RPMI7951 (cell line): ENCODE results near the gene ACE2.

DNA sequence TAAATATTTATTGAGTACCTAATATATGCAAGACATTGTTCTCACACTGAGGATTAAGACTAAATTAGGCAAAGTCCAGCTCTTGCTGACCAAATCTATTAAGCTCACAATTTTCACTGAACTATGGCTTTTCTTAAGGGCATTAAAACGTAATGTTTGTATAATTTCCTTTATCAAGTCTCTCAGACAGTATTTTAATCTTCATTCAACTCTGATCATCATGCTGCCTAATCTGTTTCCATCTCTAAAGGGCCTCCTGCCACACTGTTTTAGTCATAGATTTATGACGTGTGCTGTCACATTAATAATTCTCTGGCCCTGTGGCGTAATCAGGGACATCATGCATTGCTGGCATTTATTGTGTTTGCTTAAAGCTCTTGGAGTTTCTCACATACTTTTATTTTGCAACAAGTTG is 7.5 kb upstream of the PIGA start:
- RAMPAGE, long total RNA, result no peak

- RAMPAGE, long total RNA, result no peak
These were observed 30.2 kb upstream of the VEGFD start for GRCh38 chrX:15414560-15414759.

- RAMPAGE, long total RNA, result no peak
These were observed at the start of gene ACE2 for GRCh38 chrX:15600641-15601320. Gene ACE2, minus strand, starts transcription at chrX:15600960.

DNA sequence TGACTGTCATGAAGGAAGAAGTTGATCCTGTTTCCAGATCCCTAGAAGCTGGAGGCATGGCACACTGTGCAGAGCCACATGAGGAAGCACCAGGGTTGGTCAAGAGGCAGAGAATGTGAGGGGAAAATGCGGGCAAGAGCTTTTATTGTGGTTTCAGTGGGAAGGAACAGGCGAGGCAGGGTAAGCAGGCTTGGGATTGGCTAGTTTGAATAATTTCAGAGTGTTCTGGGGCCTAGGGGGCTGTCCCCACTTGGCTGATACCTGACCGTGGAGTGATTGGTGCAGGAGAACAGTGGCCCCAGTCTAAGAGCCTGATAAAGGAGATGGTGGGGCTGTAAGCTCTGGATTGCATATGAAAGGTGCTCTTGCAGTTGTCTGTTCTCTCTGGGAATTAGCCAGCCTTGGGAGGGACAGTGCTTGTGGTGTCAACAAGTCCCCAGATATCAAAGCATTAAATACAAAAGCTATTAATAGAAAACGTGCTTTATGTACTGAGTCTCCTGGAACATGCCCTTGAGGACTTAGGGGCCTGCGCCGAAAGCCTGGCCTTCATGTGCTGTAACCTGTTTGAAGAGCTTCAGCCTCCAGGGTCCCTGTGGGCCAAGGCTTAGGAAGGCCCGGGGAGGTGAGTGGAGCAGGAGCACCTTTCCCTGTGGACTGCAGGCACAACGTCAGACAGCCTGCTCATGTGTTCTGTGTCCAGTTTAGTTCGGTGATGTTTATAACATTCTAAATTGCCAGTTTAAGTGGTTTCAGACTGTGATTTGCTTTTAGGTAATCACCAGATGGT is 30.4 kb upstream of the CLTRN start:
- RAMPAGE, long total RNA, result no peak

- RAMPAGE, long total RNA, result no peak
These were observed 9.4 kb downstream of the ZRSR2 start for GRCh38 chrX:15799654-15800086.

GRCh38 chrX:15856472-15857017 is 1.9 kb upstream of the AP1S2 start:
- RAMPAGE, long total RNA, result no peak

DNA sequence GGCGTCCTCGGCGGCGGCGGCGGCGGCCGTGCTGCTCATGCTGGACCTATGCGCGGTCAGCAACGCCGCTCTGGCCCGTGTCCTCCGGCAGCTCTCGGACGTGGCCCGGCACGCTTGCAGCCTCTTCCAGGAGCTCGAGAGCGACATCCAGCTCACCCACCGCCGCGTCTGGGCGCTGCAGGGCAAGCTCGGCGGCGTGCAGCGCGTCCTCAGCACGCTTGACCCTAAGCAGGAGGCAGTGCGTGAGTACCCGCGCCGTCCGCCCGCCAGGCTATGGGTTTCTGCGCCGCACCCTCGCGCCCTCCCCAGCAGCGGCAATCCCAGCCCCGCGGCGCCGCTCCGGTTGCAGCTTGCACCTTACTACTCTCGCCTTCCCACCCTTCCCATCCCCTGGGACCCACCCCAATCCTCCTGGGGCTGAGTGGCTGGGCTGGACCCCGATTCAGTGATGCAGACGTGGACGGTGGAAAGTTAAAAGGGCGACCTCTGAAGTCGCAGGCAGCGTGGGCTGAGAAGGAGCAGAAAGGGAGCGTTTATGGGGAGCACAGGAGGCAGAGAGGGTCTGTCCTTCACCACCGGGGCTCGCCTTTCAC is 1.2 kb downstream of the NHS start:
- RAMPAGE, long total RNA, result no peak

DNA sequence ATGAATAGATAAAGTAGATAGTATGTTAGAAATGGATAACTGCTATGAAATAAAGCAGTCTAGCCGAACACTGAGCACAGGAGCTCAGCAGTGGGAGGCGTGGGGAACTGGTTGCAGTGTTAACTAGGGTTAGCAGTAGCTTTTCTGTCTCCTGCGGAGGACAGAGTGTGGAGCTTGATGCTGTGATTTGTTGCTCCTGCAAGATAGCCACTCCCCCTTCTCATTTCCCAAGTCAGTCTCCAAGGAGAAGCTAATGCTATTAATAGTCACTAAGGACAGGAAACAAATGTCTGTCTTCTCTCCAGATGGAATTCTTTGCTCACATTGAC is 156.9 kb upstream of the SCML1 start:
- RAMPAGE, long total RNA, result no peak

DNA sequence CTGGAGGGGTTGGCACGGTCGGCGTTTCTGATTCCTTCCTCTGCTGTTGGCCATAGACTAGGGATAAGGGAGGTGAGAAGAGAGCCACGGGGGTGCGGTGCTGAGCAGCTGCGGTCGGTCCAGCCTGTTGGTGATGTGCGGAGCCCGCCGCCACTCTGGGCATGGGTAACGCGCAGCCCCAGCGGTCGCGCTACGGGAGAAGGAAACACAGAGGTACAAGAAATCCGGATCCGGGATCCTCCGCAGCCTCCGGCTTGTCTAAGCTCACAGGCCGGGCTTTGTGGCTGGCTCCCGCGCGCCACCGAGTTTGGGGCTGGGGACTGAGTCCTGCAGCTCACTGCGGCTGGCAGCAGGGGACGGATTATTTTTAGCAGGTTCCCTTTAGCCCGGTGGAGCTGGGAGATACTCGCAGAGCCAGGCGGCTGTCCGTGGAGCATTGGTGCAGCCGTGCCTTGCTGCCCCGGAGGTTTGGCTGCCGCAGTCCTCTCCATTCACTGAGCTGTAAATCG is 82.1 kb upstream of the SCML1 start:
- RAMPAGE, long total RNA, result no peak

DNA sequence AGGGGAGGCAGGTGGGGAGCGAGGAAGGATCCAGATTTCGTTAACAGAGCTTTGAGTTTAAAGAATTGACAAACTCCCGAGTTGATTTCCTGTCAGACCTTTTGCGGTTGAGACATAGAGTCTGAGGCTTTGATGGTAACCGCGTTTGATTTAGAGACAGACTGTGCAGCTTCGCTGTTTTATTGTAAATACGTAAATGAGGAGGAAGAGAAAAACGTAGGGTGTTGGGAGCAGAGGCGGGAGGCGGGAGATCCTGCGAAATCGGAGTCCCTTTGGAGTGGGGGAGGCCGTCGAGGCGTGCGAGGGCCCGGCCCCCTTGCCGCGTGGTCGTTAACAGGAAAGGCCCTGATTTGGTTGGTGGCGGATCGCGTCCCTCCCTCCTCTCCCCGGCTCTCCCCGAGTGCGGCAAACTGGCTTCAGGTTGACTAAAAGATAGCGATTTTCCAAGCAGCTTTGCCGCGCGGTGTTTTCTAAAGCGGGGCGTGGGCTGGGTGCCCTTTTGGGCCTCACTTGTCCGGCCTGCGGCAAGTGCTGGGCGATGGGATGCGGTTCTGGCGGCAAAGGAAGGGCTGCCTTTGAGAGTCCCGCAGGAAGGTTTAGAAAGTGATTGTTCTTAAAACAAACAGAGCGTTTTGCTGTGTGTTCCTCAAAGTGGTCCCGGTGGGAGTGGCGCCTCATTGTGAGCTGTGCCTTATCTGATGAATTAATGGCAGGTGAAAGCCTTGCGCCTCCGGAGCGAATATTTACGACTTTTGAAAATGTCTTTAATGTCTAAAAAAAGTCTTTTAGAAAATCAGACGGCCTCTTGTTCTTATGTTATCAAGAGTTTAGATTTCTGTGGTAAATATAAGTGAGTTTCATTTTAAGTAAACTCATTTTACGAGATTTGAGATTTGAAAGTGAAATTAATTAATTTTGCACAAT is 941 bp downstream of the SCML1 start:
- RAMPAGE, long total RNA, result no peak

GRCh38 chrX:18026014-18026629 is 165.0 kb upstream of the RAI2 start:
- RAMPAGE, long total RNA, result no peak

GRCh38 chrX:18424948-18425476 is 396 bp upstream of the CDKL5 start:
- RAMPAGE, long total RNA, result no peak

DNA sequence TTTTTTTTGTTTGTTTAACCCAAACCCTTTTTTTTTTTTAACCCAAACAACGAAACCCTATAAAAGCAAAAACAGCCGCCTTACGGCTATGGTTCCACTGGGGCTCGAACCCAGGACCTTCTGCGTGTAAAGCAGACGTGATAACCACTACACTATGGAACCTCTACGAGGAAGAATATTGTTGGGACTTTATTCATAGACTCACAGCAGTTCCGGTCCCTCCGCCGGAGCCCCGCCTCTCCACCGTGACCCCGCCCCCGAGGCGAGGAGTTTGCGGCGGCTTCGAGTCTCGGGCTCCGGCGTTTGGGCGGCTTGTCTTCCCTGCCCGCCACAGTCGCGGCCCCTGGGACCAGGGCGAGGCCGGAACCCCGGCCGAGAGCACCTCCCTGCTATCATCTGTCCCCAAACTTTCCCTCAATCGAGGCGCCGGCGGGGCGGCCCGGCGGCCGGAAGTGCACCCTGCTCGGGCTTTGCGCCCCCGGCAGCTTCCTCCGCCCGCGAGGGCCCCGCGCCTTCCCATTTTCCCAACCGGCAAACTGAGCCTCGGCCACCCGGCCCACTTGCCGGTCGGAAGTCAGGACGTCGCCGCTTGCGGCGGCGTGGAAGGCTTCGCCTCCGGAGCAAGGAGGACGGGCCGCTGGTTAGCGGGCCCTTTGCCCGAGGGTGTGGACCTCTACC is 3.1 kb upstream of the RS1 start:
- RAMPAGE, long total RNA, result no peak

DNA sequence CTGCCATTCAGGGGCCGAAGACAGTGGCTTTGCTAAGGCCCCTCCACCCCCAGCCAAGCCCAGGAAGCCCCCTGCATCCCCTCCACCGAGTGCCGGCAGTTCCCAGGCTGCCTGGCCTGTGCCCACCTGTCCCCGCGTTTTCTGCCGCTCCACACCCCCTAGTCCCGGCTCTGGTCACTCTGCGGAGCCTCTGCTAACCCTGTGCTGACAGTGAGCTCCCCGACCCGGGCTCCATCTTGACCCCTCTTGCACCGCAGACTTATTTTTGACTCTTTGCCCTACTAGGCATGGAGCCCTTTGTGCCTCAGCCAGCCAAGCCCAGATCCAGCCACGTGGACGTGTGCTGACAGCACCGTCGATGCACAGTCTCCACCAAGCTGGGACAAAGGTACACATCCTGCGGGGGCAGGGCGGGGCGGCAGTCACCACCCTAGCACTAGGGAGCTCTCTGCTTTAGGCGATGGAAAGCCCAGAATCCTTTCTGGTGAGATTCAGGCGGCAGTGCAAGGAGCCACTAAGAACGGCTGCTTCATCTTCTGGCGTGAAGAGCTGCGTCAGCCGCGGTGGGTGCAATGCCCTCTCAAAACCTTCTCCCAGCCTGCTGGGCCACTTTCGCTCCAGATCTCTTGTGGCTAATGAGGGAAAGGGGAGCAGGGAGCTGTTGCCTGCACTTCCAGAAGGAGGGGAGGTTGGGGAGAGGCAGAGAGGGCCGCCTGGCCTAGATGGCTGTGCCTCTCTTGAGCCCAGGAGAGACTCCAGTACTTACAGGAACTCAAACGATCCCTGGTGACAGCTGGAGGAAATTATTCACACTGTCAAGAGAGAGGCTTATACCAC is 96.5 kb downstream of the PHKA2 start:
- RAMPAGE, long total RNA, result no peak

DNA sequence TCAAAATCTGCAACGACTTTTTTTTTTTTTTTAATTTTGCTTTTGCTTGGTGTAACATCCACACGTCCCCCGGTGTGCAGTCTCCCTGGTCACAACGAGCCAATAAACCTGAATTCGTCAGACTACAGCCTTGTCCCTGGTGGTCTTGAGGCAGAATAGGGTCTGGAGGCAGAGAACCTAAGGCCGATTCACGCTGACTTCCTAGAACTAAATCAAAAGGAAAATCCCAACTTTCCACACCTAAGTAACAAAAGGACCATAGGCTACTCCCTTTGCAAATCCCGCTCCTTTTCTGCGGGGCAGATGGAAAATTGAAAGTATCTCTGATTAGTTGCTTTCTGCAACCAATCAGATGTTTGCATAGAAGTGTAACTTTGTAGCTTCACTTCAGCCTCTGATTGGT is 125.2 kb upstream of the MAP3K15 start:
- RAMPAGE, long total RNA, result no peak

DNA sequence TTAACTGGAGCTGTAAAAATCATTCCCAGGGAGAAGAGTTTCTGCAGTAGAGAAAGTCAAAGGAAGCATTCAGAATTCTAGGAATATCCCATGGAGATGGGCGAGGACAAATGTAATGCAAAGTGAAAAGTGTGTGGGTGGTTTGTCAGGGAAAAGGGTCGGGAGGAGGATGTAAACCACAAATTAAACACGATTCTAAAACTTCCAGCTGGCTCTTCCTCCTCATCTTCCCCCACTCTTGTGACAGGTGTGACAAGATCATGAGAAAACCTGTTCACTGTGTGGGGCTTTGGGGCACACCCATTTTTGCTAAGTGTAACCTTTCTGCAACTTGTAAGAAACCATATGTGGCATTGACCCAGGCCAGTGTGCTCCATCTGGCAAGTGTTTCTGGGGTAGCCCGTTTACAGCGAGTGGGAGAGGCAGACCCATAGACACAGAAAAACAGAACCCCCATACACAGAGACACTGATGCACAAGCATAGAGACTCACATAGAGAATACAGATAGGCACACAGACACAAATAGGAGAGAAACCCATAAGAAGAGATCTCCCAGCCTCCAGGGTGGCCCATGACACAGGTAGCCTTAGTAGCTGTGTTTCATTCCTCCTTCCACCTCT is 114.7 kb downstream of the SH3KBP1 start:
- RAMPAGE, long total RNA, result no peak

DNA sequence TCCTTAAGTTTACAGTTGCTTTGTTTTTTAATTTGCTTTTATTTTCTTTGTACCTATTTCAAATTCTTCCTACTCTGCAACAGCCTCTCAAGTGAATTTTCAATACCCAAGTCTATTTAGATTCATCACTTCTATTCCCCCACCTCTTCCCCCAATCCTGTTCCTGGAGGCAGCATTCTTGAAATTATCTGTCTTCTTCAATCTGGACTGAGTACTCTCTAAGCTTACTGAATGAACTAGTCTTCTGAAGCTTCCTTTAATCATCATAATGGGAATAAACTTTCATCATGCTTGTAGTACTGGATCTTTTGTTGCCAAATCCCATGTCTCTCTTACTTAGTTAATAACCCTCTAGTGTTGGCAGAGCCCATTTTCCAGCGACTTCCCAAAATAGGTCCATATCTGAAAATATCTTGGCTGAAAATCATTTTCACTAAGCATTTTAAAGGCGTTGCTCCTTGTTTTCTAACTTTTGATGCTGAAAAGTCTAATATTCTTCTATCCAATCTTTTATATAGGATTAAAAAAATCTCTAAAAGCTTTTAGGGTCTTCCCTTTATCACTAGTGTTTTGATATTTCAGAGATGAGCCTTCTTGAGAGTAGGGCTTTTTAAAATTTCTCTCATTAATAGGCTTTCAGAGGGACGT is 39.6 kb downstream of the RPS6KA3 start:
- RAMPAGE, long total RNA, result no peak

DNA sequence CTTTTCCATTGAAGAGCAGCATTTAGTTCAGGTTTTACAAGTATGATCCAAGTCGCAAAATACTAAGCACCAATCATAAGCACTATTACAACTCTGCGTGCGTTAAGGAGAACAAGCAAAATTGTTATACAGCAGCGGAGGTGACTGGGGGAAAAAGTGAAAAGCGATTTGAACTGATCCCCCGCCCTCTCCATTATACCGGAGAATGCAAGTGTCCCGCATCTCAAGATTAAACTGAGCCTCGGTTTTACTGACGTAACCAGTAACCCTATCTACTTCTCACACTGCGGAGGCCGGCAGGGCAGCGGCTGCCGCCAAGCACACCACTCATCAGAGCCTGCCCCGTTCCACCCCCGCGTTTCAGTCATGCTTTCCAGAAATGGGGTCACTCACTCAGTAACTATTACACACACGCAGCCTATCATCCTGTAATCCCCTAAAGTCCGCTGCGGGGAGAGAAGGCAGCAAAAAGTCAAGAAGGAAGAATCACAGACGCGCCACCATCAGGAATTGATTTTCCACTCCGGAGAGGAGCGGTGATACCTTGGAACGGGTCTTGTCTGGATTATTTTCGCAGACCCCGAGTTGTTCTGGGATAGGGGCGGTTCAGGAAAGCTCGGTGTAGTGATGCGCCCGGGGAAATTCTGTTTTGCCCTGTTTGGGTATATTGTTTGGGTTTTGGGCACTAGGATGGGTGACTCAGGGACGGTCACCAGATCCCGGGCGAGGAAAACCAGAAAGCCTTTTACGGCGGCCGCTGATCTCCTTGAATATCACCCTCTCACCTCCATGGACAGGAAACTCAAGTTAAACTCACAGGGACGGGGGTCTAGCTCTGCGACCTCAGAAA is 1.4 kb downstream of the RPS6KA3 start:
- RAMPAGE, long total RNA, result no peak

GRCh38 chrX:20265956-20266369 is 746 bp downstream of the RPS6KA3 start:
- RAMPAGE, long total RNA, result no peak

GRCh38 chrX:22353586-22353871 is 80.8 kb downstream of the CBLL2 start:
- RAMPAGE, long total RNA, result no peak